Heart (tissue), 3 donors: ENCODE measurements around a stretch of chr6.

DNA sequence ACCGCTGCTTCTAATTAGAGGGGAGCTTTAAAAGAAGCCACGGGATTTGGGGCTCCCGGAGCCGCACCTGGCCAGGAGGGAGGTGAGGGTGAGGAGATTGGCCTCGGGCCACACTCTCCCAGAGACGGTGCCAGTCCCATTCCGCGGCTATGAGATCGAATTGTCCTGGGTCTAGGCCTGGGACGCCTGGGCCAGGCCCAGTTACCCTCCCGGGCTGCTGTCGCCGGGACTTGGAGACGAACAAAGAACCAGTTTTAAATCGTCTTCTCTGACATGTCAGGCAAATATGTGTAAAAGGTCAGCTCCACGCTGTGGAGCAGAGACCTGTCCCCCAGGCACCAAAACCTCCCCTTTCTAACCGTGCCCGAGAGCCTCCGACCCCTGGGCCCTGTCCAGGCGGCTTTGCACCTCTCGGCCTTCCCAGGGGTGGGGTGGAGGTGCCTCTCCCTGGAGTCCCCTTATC is 5.6 kb upstream of the TFAP2A start:
- RAMPAGE, long total RNA, 2 experiments = no peak in any of the 2 experiments

GRCh38 chr6:10690719-10691267 is 3.6 kb downstream of the C6orf52 start:
- RAMPAGE, long total RNA, 2 experiments = no peak in any of the 2 experiments

- RAMPAGE, long total RNA, 2 experiments = no peak in any of the 2 experiments
These were observed 607 bp downstream of the PAK1IP1 start for GRCh38 chr6:10695406-10695751.

DNA sequence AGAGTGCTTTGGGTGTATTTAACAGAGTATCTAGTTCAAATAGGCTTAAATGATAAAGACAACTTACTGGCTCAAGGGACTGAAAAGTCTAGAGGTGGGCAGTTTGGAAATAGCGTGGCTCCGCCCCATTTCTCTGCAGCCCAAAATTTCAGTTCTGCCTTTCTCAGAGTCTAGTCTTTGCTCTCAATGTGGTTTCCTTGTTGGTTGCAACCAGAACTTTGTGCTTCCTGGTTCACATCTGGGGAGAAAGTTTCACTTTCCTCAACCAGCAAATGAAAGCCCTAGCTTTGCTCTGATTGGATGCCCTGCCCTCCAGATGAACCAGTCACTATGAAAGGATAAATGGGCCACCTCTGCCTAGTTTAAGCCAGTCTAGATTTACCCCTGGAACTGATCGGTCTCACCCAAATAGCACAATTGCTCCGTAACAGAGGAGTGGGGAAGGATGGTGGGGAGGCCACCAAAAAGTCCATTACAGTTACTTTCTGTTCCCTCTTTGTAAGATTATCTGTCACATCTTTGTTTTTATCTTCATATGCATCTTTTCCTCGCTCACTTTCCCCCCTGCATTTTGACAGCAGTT is 15.0 kb downstream of the SYCP2L start:
- RAMPAGE, long total RNA, 2 experiments = no peak in any of the 2 experiments

DNA sequence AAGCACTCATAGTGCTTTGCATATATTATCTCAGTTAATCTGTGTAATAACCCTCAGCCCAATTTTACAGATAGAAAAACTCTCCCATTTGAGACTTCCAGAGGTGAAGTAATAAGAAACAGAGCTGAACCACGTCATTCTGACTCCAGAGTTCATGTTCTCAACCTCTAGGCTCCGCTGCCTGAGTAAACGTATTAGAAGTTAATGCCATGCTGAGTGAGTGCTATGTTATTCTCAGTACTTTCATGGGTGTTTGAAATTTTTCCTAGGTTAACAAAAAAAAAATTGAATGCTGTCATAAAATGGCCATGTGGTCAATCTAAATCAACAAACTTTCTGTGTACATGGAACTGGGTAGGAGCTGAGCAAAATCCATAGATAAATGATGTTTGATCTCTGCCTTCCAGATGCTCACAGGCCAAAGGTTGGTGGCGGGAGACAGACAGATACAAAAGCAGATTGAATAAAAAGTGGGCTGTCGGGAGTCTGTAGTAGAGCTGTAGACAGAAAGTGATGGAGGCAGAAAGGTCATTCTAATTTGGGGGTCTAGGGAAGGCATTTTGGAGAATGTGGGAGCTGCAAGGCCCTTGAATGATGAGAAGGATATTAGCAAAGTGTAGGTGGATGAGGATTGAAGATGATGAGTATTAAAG is 22.7 kb upstream of the ELOVL2 start:
- RAMPAGE, long total RNA, 2 experiments = no peak in any of the 2 experiments

GRCh38 chr6:11096057-11096551 is 2.5 kb downstream of the SMIM13 start:
- RAMPAGE, long total RNA, 2 experiments = no peak in any of the 2 experiments

DNA sequence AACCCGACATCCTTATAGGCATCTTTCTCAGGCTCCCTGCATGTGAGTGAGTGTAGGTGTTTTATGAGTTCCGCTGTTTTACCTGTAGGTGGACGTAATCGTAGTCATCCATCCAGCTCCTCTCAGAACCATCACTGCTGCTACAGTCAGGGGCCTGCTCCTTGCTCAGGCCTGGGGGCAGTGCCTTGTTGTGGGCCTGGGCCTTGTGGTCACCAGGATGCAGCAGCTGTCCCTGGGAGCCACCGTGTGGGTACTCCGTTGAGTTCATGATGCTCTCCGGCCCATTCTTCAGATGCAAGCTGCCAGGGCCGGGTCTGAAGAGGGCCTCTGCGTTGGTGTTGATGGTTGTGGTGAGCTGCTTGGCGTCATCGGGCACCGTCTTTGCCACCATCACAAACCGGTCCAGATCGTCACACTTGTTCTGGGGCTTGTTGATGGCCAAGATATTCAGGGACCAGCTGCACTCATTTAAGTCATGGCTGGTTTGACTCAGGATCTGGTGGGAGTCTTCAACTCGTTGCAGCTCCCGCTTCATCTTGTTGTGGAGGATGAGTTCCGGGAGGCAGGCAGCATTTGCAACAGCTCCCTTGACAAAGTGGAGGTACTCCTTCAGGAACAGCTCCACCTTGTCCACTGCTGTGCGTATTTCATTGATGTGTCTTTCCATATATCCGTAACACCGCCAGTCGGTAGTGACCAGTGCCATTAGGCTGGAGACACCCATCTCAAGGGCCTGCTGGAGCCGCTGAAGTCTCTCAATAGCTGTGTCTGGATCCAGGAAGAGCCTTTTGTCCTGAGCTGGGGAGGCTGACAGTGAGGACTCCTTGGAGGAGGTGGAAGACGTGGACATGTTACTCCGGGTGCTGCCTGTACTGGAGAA is 42.3 kb downstream of the NEDD9 start:
- RAMPAGE, long total RNA, 2 experiments = no peak in any of the 2 experiments

GRCh38 chr6:11206420-11207028 is 25.9 kb downstream of the NEDD9 start:
- RAMPAGE, long total RNA, 2 experiments = no peak in any of the 2 experiments

GRCh38 chr6:11217981-11218601 is 14.4 kb downstream of the NEDD9 start:
- RAMPAGE, long total RNA, 2 experiments = no peak in any of the 2 experiments

GRCh38 chr6:11221981-11222408 is 10.5 kb downstream of the NEDD9 start:
- RAMPAGE, long total RNA, 2 experiments = no peak in any of the 2 experiments

- RAMPAGE, long total RNA, 2 experiments = no peak in any of the 2 experiments
These were observed 1.8 kb downstream of the NEDD9 start for GRCh38 chr6:11230443-11231355.

GRCh38 chr6:11236228-11236813 is 3.9 kb upstream of the NEDD9 start:
- RAMPAGE, long total RNA, 2 experiments = no peak in any of the 2 experiments

GRCh38 chr6:11382098-11382880 is 149.8 kb upstream of the NEDD9 start:
- RAMPAGE, long total RNA, 2 experiments = no peak in any of the 2 experiments

GRCh38 chr6:11430022-11430607 is 107.4 kb upstream of the TMEM170B start:
- RAMPAGE, long total RNA, 2 experiments = no peak in any of the 2 experiments

GRCh38 chr6:11542925-11543166 is 5.3 kb downstream of the TMEM170B start:
- RAMPAGE, long total RNA, 2 experiments = no peak in any of the 2 experiments

- RAMPAGE, long total RNA, 2 experiments = no peak in any of the 2 experiments
These were observed 12.1 kb downstream of the ADTRP start for GRCh38 chr6:11766337-11766990.

- RAMPAGE, long total RNA, 2 experiments = no peak in any of the 2 experiments
These were observed 73.7 kb upstream of the HIVEP1 start for GRCh38 chr6:11938250-11939046.

DNA sequence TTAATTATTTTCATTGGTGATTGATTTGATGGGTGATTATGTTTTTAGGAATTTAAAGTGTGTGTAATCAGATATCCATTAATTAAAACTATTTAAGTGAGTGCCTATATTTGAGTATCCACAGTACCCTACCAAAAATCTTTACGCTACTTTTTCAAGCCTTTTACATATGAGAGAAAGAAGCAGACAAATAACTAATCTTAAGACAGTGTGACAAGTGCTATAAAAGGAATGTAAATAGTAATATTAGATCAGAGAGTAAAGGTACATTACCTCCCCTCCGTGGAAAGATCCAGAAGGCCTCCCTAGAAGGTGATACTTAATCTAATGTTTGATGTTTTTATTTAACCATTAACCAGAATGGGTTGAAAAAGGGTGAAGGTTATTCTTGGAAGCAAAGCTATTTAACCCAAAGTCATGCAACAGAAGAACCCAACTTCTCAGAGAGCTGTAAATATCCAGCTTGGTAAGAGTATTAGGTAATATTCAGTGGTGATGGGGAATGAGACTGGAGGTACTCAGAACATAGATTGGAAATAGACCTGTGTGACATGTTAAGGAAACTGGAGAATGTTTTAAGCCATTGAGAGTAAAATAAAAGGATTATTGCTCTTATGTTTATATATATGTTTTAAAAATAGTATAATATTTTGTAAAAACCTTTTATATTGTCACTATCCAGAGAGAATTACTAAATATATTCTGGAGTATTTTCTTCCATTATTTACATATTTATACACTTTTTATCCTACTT is 68.0 kb upstream of the HIVEP1 start:
- RAMPAGE, long total RNA, 2 experiments = no peak in any of the 2 experiments

DNA sequence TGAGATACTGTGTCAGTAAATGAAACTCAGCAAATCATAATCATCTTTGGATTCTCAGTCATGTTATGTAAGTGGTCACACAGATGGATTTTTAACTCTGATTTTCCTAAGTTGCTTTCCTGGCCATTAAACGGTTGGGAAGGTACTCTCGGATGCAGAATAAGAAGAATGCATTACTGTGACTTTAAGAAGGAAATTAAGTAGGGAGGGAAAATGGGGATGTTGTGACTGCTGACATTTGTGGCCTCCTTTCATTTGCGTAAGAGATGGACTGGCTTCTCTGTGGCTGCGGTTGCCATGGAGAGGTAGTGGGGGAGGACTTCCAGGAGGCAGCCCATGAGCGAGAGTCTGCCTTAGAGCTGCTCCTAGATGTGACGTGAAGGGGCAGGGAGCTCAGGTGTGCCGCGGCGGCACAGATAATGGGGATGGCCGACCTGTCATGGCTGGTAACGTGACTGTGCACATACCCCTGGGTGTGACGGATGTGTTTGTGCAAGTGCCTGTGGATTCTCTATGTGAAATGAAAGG is 48.6 kb downstream of the HIVEP1 start:
- RAMPAGE, long total RNA, 2 experiments = no peak in any of the 2 experiments

DNA sequence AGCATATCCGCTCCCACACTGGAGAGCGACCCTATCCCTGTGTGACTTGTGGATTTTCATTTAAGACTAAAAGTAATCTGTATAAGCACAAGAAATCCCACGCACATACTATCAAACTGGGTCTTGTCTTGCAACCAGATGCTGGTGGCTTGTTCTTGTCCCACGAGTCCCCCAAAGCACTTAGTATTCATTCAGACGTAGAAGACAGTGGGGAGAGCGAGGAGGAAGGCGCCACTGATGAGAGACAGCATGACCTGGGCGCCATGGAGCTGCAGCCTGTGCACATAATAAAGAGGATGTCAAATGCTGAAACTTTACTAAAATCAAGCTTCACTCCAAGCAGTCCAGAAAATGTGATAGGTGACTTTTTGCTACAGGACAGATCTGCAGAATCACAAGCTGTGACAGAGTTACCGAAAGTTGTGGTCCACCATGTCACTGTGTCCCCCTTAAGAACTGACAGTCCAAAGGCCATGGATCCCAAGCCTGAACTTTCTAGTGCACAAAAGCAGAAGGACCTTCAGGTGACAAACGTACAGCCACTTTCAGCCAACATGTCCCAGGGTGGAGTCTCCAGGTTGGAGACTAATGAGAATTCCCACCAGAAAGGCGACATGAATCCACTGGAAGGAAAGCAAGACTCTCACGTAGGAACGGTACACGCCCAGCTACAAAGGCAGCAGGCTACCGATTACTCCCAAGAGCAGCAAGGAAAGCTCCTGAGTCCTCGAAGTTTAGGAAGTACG is 109.1 kb downstream of the HIVEP1 start:
- RAMPAGE, long total RNA, 2 experiments = no peak in any of the 2 experiments